Testis (tissue), 5 donors: ENCODE data around the genes HOXA6 and HOXA3.

- PRO-cap, 3 experiments, result no peak in any of the 3 experiments
- RAMPAGE, long total RNA, 2 experiments, result no peak in any of the 2 experiments
- RRBS, result no CpG with 5 or more reads among the region's 4 CpGs
These were observed 23.9 kb upstream of the GSDME start for GRCh38 chr7:24781162-24781525.

GRCh38 chr7:24835978-24836555 lies 78.8 kb upstream of the GSDME start:
- PRO-cap, 3 experiments, result no peak in any of the 3 experiments
- RAMPAGE, long total RNA, 2 experiments, result no peak in any of the 2 experiments
- RRBS, result no CpG with 5 or more reads among the region's 3 CpGs

DNA sequence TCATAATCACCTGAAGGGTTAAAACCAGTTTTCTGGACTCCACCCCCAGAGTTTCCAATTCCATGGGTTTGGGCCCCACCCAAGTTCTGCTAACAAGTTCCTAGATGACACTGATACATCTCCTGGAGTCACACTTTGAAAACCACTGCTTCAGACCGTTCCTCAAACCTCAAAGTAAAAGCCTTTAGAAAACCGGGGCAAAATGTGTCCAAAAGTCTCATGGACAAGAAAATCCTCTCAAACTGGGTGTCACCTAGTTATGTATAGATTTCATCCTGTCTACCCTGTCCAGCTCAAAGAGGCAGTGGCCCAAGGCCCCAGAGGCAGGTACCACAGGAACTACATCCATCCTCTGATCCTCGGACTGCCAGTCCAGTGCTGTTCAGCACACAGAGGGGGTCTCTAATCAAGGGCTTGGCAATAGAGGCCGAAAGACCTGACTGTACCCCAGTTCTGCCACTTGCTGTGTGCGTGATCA lies 9.2 kb downstream of the OSBPL3 start:
- PRO-cap, 3 experiments, result no peak in any of the 3 experiments
- RAMPAGE, long total RNA, 2 experiments, result no peak in any of the 2 experiments
- RRBS, result no CpG with 5 or more reads among the region's 5 CpGs

DNA sequence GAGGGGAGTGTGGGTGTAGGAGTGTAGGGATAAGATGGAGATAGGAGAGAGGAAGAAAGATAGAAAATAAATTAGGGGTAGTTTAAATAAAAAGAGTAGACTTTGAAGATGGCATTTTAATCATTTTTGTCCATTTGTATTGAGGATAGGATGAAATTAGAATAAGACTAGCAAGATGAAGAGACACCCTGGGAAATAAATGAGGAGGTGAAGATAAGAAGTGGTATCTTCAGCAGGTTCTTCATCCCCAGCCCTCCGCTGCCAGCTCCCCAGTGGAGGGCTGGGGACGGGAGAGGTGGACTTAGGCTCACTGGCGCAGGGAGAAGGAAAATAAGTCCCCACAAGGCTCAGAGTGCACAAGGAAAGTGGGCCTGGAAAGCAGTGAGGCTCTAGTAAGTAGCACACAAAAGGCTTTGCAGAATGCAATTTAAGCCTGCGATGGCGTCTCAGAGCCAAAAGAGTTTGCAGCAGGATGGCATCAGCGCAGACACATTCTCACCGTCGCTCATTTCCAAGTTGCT lies 98.1 kb upstream of the NPVF start:
- PRO-cap, 3 experiments, result peak in 1 of 3 experiments; most common plus-strand start position 276 of the sequence (in 1)
- RAMPAGE, long total RNA, 2 experiments, result no peak in any of the 2 experiments
- RRBS, result no CpG with 5 or more reads among the region's 8 CpGs

DNA sequence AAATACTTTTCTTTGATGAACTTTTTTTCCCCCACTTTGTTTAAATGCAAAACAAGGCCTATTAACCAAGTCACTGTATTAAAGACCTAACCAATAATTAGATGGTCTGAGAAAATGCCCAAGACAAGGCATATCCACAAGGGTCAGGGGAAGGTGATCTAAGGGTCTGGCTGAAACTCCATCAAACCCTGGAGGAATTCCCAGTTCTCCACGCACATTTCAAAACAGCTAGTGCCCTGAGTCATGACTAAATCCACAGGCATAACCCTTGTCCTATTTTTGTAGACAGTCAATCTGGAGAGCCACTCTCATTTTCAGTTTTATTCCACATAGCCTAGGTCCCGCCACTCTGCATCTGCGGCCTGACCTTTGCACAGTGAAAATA lies 201.3 kb upstream of the NPVF start:
- PRO-cap, 3 experiments, result no peak in any of the 3 experiments
- RAMPAGE, long total RNA, 2 experiments, result no peak in any of the 2 experiments
- RRBS, result no CpG with 5 or more reads among the region's 3 CpGs

- PRO-cap, 3 experiments, result no peak in any of the 3 experiments
- RAMPAGE, long total RNA, 2 experiments, result no peak in any of the 2 experiments
- RRBS, result no CpG with 5 or more reads among the region's 1 CpG
These were observed 381.9 kb upstream of the NFE2L3 start for GRCh38 chr7:25770231-25770430.

DNA sequence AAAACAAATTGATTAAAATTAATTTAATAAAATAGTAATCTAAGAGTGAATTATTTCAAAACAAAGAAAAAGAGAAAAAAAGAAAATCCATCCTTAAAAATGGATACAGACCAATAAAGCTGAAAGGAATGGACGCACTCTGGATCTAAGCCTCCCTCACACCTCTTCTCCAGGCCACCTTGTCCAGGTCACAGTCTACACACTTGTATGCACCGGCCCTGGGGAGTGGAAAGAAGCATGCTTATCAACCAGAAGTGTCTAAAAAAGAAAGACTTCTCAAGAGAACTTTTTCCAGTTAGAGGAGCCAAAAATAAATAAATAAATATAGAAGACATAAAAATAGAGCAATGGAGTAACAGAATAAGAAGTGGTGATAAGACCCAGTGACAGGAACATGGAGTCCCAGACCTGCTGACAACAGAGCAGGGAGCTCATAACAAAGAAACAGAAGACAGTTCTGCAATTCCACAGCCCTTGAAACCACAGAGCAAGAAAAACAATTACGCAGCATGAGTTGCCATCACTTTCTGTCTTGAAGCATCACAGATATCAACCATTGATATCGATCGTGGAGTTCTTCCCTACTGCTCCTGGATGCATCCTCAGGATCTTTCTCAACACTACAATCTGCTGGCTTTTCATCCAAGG lies 311.7 kb upstream of the NFE2L3 start:
- PRO-cap, 3 experiments, result peak in 2 of 3 experiments; most common plus-strand start position 462 of the sequence (in 2); most common minus-strand start position 256 of the sequence (in 2)
- RAMPAGE, long total RNA, 2 experiments, result no peak in any of the 2 experiments
- RRBS, result no CpG with 5 or more reads among the region's 5 CpGs

DNA sequence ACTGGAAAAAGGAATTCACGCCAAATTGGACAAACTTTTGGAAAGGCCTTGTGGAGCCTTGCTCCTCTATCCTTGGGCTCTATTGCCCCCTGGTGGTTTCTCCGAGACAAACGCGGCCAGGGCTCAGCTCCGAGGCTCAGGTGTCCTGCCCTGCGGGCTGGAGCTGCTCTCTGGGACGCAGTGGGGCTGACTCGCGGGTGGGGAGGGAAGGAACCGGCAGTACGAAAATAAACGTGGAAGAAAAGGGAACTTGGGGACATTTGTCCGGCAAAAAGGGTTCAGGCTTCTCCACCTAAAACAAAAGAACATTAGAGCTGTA lies 300.3 kb upstream of the NFE2L3 start:
- PRO-cap, 3 experiments, result peak in 1 of 3 experiments; most common plus-strand start position 173 of the sequence (in 1)
- RAMPAGE, long total RNA, 2 experiments, result no peak in any of the 2 experiments
- RRBS, result 2% methylated on average over 3 of the region's 13 CpGs

DNA sequence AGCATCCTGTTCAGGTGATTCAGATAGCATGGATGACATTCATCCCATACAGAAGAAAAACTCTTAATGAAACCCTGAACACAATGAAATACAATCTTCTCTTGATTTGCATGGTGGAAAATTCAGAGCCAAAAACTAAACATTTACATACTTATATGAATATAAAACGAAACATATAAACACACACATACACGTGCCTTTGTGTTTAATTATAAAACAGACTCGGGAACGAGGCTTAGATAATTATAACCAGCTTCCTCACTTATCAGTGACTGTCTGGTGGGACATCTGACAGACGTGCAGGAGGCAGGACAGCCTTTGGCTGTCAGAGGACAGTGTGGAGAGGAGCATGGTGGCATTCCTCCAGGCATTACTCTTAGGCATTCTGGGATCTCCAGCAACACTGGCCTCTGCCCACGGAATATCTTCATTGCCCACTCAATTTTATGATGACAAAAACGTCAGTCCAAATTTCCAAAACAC lies 262.3 kb upstream of the NFE2L3 start:
- PRO-cap, 3 experiments, result no peak in any of the 3 experiments
- RAMPAGE, long total RNA, 2 experiments, result no peak in any of the 2 experiments
- RRBS, result no CpG with 5 or more reads among the region's 7 CpGs

DNA sequence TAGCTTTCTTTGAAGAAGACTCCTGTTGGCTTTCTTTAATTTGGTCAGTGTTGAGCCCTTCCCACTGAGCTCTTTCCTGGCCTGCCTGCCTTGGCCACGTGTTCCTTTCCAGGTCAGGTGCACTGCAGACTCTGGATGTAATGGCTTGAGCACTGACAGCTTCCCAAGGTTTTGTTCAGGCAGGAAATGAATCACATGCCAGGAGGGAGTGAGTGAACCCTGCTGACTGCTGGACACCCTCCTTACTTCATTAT lies 29.7 kb downstream of the SNX10 start:
- PRO-cap, 3 experiments, result no peak in any of the 3 experiments
- RAMPAGE, long total RNA, 2 experiments, result no peak in any of the 2 experiments
- RRBS, result no CpG with 5 or more reads among the region's 1 CpG

- PRO-cap, 3 experiments, result no peak in any of the 3 experiments
- RAMPAGE, long total RNA, 2 experiments, result no peak in any of the 2 experiments
- RRBS, result no CpG with 5 or more reads among the region's 5 CpGs
These were observed 259.9 kb downstream of the SNX10 start for GRCh38 chr7:26551537-26551974.

DNA sequence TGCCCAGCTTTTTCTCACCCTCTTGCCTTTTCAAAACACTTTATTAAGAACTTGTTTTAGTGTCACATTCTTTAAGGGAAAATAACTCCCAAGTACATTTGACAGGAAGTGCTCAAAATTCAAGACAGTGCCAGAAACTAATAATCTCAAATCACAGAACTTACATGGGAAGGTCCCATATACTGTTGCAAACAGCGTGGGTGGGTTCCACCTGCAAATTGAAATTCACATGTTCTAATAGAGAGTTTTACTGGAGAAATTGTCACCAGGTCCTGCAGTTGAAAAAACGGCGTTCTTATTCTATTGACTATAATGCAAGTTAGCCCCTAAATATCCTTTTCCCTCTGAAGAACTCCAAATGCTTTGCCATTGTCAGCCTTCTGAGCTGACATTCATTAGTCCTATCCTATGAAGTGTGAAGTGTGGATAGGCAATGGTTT lies 261.1 kb downstream of the SKAP2 start:
- PRO-cap, 3 experiments, result no peak in any of the 3 experiments
- RAMPAGE, long total RNA, 2 experiments, result no peak in any of the 2 experiments
- RRBS, result no CpG with 5 or more reads among the region's 3 CpGs

DNA sequence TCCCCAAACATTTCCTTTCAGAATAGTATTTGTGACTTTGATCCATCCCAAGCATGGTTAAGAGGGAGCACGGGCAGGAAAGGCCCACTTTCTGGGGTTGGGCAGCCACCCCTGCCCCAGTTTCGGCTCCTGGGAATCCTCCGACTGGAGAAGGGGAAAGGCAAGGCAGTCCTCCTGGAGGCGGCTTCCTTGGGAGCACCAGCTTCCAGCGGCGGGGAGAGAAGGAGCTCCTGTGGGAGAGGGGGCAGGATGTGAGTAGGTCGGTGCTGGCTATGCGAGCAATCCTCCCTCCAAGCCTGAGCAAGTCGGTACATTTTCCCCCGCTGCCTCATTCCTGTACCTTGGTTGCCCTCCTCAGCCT lies 2.1 kb upstream of the HOXA1 start:
- PRO-cap, 3 experiments, result no peak in any of the 3 experiments
- RAMPAGE, long total RNA, 2 experiments, result no peak in any of the 2 experiments
- RRBS, result no CpG with 5 or more reads among the region's 10 CpGs

DNA sequence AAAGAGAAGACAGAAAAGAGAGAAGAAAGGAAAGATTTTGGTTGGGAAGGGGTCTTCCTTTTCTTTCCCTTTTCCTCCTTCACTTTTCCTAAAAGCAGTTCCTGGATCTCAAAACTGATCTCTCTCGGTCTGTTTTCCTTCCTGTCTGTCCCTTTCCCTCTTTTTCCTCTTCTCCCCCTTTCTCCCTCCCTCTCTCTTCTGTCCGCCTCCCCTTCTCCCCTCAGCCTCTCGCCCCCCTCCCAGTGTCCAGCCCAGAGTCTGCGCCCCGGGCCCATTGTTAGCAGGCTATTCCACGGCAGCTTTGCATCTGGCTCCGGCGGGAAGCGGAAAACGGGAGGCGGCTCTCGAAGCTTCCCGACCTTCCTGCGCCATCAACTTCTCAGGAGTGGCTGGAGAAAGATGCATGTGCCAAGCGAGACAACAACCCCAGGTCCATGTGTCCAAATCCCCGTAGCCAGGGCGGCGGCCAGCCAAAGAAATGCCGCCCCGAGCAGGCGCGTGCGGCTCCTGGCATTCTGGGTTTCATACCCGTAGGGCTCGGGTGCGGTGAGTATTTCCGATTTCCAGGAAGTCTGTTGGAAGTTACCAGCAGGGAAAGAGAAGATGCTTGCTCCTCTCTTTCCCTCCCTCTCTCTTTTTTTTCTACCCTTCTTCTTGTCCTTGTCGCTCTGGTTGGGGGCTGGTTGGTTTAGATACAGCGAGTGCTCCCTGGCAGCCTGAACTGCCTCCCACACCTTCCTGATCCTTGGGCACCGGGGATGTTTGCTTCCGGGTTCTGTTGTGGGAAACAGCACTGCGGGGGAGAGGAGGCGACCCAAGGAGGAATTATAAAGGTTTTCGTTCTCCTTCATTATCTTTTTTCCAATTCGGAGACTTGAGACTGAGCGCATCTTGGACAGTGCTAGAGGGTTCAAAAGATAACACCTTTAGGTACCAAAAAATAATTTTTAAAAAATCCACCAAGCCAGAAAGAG lies 1.1 kb upstream of the HOXA2 start:
- PRO-cap, 3 experiments, result no peak in any of the 3 experiments
- RAMPAGE, long total RNA, 2 experiments, result no peak in any of the 2 experiments
- RRBS, result no CpG with 5 or more reads among the region's 36 CpGs

DNA sequence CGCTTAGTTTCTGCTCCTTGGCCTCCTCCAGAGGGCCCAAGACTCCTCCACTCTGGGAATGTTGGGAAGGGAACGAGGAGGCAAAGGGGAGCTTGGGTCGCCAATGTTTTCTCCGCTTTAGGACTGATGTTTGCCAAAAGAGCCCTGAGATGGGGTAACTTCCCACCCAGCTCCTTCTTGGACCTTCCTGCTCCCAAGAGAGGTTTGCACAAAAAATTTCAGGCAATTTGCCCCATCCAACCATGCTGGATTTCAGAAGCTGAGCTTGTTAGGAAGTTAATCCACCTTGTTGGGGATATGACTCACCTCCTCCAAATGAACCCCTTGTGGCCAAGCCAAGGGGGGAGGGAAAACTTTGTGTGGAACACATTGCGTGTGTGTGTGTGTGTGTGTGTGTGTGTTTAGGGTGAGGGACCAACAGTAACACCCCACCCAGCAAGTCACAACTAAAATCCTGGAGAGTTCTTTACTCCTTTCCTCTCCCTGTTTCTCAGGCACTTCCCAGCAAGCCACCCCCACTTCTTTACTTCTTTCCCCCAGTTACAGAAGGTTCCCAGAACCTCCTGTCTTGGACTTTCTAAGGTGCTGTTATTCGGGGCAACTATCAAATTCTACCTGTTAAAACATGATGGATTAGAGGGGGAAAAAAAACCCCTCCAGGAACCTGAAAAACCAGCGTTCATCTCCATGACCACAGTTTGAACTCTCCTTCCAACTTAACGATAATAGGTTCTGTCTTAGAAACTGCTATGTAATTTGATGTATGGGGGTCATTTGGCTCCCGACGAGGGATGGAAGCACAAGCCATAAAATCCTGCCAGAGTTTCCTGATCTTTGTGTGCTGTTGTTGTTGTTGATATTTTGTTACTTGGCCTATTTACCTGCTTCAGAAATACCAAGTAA lies 8.9 kb upstream of the HOXA2 start:
- PRO-cap, 3 experiments, result no peak in any of the 3 experiments
- RAMPAGE, long total RNA, 2 experiments, result no peak in any of the 2 experiments
- RRBS, result no CpG with 5 or more reads among the region's 10 CpGs

DNA sequence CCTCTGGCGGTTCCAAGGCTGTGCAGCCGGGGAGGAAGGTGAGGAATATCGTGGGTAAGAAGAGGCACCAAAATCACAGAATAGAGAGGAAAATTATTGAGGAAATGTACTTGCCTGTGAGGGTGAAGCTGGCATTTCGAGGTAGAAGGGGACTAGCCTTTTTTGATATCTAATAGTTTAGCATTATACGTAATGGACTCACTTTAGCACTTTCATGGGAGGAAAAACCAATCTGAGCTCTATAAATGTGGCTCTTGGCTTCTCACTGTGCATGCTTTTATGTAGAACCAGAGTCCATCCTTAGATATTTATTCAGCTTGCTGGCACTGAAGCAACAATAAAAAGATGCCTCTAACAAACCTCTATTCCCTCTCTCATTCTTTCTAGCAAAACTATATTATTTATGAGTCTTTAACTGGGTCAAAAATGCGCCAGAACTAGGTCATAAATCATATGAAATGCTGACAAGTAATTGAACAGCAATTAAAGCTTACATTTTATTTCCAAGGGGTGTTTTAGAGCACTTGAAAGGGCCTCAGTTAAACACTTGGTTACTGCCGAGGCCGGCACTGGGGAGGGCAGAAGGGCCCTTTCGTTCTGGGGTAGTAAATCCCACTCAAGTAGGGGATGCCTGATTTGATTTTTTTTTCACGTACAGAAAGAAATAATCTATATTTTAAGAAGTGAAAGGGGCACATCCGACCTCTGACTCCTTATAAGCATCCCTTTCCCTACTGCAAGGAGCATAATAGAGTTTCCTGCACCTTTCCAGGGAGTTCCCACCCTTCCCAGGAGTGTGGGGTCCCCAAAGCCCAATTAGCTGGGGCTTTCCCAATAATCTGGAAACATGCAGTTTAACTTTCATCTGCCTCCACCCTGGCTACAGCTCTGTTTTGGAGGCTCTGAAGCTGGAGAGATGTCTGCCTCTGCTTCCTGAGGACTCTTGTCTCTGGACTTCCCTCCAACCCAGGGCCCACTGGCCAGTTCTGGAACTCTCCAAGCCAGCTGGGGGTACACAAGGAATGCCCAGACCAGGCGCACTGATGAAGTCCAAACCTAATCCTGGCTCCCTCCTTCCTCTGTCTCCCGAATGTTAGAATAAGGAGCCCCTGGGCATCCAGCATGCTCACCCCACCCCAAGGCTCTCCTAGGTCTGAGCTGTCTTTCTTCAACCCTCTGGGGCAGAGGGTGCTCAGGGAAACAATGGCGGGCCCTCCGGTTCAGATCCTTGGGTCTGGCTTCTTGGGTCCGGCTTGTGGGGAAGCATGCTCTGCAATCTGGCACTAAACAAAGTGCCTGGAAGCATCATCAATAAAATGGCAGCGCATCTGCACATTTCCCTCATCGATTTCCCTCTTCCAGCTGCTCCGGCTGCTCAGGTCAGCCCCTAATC lies 13.8 kb downstream of the HOXA4 start:
- PRO-cap, 3 experiments, result no peak in any of the 3 experiments
- RAMPAGE, long total RNA, 2 experiments, result no peak in any of the 2 experiments
- RRBS, result 23% methylated on average over 2 of the region's 19 CpGs

DNA sequence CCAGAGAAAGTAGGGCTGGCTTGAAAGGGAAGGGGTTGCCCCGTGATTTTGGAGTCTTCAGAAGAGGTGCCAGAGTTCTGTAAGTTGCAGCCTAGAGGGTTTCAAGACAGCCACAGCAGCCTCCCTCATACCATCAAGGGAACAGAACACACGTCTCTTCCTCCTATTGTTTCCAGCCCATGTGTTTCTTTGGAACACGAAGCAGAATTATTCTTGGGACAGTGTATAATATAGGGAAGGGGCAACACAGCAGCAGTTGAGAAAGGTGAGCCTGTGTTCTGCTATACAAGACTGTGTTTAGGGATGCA lies 5.2 kb downstream of the HOXA4 start:
- PRO-cap, 3 experiments, result no peak in any of the 3 experiments
- RAMPAGE, long total RNA, 2 experiments, result no peak in any of the 2 experiments
- RRBS, result no CpG with 5 or more reads among the region's 3 CpGs

DNA sequence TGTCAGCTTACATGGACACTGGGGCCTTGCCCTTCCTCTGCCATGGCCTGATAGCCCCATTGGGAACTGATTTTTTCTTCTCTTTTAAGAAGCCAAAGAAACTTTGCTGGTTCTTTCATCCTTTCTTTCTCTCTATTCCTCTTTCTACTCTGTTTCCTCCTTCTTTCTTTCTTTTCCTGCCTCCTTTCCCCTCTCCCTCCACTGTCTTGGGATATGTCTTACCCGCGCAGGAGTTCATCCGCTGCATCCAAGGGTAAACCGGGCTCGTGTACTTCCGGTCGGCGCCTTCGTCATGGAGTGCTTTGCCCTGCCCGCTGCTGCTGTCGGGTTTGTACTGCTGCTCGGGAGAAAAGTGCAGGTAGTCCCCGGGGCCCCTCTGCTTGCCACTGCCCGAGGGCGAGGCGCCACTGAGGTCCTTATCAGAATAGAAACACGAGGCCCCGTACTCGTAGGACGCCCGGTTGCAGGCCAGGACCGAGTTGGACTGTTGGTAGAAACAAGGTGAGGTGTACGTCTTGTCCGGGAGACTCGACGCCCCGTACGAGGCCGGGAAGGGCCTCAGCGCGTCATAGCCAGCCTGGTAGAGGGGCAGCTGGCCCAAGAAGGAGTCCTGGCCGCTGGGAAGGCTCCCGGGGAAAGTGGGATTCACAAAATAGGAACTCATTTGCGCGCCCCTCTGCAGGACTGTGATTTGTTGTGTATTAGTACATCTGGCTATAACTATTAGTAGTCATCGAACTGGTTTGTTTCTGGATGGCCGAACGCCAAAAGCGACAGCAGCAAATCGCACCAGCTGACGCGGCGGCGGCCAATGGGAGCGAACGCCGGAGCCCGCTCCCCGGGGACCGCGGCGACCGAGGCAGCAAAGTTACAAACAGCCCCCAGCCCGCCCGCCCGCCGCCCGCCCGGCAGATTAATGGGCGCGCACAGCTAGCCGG lies at the start of gene HOXA6:
TSS of gene HOXA6 (minus strand) at position 689 of the 938 bp plus-strand sequence.
- PRO-cap, 3 experiments, result no peak in any of the 3 experiments
- RAMPAGE, long total RNA, 2 experiments, result no peak in any of the 2 experiments
- RRBS, result 5% methylated on average over 26 of the region's 62 CpGs

DNA sequence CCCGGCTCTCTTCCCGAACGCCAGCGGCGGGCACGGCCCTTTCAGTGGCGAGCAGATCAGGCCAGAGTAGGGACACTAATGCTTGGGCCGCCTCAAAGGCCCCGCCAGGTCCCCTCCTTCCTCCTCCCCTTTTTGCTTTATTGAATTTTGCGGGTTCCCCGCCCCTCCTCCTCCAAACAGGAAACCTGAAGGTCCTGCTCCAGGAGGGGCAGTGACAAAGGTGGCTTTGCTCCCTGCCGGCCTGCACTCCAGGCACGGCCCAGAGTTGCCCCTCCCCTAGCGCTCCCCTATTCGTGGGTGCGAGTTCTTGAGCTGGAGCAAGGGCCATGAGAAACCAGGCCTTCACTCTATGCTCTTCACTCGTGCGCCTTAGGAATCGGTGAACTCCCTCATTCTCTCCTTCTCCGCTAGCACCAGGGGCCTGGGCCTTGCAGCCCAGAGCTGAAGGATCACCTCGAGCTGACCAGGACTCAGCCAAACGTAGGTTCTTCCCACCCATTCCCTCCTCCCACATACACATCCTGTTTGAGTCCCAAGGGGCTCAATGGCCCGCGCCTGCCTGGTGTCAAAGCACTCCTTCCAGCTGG lies 543 bp upstream of the HOXA6 start:
- PRO-cap, 3 experiments, result no peak in any of the 3 experiments
- RAMPAGE, long total RNA, 2 experiments, result no peak in any of the 2 experiments
- RRBS, result no CpG with 5 or more reads among the region's 24 CpGs

GRCh38 chr7:27151880-27153191 lies at the start of gene HOXA3:
Gene HOXA3, minus strand, starts transcription at chr7:27152583.
- PRO-cap, 3 experiments, result peak in 1 of 3 experiments; most common plus-strand start chr7:27152724 (in 1); most common minus-strand start chr7:27152581 (in 1)
- RAMPAGE, long total RNA, 2 experiments, result no peak in any of the 2 experiments
- RRBS, result 6% methylated on average over 13 of the region's 72 CpGs